ENCODE measurements around a stretch of chr18.

DNA sequence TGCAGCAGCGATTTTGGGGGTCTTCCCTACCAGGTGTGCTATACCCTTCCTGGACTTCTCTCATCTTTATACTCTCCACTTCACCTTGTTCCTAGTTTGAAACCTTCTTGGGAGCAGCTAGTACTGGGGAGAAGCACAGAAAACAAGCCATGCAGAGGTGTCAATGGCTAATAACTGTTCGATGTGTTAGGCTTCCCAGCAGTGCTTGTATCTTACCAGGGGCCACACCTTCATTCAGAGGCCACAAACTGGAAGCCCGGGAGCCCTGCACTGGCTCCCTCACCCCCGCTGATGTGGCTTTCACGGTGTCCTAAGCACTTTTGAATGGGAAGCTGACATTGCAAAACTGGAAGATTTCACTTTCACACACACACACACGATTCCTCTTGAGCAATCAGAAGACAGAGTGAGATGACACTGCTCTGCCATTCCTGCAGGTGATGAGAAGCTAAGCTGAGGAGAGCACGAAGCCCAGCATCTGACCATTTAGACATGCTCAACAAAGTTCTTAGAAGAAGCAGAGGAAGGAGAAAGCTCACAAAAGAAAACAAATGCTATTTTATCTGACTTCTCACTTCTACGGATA is 8.7 kb upstream of the ZNF407 start:
- PRO-cap = no peak

DNA sequence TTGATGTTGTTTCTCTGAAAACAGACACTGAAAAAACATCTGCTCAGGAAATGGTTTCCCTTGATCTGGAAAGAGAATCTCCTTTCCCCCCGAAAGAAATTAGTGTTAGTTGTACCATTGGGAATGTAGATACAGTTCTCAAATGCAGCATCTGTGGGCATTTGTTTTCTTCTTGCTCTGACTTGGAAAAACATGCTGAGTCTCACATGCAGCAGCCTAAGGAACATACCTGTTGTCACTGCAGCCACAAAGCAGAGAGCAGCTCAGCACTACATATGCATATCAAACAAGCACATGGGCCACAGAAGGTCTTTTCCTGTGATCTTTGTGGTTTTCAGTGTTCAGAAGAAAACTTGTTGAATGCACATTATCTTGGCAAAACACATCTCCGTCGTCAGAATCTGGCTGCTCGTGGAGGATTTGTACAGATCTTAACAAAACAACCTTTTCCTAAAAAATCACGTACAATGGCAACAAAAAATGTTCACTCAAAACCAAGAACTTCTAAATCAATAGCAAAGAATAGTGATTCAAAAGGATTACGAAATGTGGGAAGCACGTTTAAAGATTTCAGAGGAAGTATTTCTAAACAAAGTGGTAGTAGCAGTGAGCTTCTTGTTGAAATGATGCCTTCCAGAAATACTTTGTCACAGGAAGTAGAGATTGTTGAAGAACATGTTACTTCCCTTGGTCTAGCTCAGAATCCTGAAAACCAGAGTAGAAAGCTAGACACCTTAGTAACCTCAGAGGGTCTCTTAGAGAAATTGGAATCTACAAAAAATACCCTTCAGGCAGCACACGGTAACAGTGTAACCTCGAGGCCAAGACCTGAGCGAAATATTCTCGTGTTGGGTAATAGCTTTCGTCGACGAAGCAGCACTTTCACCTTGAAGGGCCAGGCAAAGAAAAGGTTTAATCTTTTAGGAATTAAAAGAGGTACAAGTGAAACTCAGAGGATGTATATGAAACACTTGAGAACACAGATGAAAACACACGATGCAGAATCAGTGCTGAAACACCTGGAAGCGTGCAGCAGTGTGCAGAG is 34.1 kb downstream of the ZNF407 start:
- PRO-cap = no peak

DNA sequence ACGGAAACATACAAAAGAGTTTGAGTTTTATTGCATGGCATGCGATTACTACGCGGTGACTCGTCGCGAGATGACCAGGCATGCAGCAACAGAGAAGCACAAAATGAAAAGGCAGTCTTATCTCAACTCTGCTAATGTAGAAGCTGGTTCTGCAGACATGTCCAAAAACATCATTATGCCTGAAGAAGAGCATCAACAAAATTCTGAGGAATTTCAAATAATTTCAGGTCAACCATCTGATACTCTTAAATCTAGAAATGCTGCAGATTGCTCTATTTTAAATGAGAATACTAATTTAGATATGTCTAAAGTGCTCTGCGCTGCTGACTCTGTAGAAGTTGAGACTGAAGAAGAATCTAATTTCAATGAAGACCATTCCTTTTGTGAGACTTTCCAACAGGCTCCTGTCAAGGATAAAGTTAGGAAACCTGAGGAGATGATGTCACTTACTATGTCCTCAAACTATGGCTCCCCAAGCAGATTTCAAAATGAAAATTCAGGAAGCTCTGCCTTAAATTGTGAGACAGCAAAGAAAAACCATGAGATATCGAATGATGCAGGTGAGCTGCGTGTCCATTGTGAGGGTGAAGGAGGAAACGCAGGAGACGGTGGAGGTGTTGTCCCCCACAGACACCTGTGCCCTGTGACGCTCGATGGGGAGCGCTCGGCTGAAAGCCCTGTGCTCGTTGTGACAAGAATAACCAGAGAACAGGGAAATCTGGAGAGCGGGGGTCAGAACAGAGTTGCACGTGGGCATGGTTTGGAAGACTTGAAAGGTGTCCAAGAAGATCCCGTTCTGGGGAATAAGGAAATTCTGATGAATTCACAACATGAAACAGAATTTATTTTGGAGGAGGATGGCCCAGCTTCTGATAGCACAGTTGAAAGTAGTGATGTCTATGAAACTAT is 36.7 kb downstream of the ZNF407 start:
- PRO-cap = no peak

DNA sequence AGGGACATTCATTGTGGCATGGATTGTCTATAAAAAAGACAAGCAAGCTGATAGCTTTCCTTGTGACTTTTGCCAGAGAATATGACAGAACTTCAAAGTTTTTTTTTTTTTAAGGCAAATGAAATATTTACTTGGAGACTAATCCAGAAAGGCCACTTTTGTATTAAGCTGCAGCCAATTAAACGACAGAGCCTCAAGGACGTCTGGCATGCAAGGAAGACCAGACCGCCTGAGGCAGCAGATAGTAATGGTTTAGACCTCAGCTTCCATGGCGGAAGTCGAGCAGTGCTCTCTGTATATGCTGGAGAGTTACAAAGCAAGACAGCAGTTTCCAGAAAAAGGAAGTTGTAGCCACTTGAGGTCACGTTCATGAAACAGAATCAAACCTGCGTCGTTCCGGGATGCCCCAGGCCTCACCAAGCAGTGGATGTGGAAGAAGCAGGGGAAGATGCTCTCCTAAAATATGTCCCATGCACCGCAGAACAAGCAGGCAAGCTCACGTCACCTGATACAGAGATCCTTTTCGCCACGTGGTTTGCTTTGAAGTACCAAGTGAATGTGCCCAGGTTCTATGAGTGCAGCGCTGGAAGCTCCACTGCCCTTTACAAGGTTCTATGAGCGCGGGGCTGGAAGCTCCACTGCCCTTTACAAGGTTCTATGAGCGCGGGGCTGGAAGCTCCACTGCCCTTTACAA is 142.0 kb downstream of the PTGR3 start:
- PRO-cap = no peak

DNA sequence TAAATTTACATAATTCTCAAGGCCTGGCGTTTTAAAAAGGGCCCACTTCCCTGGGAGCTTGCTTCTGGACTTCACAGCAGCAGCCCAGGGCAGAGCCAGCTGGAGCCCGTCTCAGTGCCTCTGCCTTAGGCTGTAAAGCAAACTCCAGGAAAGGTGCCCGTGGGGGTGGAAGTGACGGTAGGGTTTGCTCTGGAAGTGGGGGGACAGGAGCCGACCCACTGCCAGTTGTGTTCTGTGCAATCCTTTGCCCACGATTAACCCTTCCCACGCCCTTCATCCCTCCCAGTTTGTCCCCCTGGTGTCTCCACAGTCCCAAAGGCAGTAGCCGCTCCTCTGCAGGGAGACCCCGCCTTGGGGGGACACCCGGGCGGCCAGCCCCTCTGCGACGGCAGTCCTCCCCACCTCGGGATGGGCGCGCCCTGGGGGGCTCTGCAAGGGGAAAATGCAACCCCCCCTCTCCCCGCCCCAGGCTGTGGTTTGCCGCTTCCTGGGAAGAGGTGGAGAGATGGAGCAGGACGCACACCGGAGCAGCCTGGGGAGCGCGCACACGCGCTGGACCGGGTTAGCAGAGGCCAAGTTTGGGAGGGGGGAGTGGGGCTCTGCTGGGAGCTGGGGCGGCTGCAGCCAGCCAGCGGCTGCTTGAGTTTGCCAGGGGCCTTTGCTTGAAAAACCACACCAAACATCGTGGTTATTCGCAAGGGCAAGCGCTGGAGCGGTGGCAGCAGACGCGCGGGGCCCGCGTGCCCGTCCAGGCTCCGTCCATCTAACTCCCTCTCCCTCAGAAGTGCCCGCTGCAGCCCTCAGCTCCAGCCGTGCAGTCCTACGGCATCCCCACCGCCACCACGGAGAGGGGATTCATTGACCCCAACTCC is 4.9 kb downstream of the PTGR3 start:
- PRO-cap = no peak

DNA sequence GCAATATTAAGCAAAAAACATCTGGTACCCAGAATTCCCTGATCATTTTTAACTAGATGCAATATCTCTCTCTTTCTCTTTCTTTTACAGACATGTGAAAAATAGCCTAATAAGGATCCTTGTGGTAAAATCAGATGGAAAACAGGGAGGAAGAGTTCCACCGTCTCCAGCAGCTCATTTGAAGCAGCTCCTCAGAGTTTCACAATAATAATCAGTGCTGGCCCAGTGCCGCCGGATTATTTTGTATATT is 227.5 kb upstream of the SMIM21 start:
- PRO-cap = no peak

DNA sequence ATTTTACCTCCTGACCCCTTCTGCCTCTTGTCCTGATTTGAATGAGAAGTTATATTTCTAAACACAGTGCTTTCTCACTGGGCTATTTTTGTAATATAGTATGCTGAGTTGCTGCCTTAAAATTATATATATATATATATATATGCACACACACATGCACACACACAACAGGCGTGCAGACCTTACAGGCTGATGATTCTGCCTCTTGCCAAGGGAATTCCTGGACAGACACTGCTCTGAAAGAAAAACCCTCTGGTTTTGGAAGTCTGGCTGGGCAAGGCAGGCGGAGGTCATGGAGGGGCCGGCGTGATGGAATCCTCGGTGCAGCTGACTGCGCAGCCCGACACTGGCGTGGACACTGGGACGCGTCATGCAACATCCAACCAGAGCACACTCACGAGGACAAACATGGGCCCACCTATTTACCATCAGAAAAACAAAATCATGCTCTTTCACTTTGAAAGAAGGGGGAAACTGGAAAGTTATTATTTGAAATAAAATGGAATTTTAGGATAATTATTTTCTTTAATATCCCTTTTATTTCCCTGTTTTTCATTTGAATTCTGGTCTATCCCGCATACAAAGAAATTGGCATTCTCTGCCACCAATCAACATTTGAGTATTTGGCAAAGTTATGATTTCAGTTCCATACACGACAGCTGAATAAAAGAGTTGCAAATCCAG is 235.3 kb downstream of the ZNF516 start:
- PRO-cap = no peak

DNA sequence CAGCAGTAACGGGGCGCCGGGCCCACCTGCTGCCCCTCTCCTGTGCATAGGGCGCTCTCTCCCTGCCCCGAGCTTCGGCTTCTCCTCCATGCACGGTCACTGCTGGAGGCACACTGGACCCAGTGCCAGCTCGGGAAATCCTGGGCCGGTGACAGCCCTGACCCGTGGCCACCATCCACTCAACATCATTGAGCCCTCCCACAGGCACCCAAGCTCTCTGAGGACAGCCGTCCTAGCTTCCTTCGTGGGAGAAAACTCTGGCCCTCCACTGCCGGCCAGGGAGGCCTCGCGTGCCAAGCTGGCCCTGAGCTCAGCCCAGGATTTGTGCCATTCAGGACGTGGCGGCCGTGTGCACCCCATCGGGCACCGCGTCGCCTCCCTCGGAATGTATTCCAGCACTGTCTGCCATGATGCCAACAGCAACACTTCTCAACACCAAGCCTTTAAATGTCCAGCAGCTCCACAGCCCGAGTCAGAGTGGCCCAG is 35.8 kb downstream of the ZNF516 start:
- PRO-cap = no peak

DNA sequence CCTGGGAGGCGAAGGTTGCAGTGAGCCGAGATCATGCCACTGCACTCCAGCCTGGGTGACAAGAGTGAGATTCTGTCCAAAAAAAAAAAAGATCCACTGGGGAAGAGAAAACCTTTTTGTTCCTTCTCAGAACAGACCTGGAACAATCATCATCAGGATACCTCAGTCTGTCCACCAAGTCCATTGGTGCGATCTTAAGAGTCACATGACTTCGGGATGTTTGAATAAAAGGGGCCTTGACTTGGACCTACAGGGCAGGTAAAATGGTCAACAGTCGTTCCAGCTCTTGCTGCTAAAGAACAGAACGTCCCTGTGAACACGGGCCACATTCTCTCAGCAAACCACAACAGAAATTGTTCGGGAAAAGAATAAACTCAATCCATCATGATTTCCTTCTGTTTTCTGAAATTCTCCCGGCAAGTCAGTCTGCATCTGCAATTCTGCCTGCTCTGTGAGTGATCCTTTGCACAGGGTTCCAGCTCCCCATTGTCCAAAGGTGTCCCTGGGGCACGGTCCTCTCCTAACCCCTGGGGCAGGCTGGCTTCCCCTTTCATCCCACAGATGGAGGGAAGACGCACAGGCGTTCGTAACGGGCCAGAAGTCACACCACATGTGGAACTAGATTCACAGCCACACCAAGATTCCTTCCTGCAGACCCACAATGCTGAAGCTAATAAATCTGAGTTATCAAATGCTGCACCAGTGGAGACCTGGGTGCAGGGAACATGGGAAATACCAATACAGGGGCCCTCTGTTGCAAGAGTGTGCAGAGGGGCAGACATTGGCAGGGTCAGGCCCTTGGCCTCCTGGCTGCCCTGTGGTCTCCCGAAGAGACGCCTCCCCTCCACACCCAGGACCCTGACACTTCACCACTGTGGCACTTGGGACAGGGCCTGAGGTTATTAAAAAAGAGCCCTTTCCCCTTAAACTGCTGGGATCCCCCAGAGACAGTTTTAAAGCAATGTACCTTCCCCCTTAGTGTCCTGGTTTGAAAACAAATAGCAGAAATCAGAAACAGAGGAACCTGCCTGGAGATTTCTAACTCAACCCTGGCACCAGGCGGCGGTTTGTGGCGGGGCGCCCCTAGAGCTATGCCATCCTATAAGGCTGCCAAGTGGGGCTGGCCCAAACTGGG is 15.7 kb downstream of the ZNF516 start:
- PRO-cap = no peak

- PRO-cap = no peak
Measured at GRCh38 chr18:76545785-76546427, 50.9 kb upstream of the ZNF516 start.

DNA sequence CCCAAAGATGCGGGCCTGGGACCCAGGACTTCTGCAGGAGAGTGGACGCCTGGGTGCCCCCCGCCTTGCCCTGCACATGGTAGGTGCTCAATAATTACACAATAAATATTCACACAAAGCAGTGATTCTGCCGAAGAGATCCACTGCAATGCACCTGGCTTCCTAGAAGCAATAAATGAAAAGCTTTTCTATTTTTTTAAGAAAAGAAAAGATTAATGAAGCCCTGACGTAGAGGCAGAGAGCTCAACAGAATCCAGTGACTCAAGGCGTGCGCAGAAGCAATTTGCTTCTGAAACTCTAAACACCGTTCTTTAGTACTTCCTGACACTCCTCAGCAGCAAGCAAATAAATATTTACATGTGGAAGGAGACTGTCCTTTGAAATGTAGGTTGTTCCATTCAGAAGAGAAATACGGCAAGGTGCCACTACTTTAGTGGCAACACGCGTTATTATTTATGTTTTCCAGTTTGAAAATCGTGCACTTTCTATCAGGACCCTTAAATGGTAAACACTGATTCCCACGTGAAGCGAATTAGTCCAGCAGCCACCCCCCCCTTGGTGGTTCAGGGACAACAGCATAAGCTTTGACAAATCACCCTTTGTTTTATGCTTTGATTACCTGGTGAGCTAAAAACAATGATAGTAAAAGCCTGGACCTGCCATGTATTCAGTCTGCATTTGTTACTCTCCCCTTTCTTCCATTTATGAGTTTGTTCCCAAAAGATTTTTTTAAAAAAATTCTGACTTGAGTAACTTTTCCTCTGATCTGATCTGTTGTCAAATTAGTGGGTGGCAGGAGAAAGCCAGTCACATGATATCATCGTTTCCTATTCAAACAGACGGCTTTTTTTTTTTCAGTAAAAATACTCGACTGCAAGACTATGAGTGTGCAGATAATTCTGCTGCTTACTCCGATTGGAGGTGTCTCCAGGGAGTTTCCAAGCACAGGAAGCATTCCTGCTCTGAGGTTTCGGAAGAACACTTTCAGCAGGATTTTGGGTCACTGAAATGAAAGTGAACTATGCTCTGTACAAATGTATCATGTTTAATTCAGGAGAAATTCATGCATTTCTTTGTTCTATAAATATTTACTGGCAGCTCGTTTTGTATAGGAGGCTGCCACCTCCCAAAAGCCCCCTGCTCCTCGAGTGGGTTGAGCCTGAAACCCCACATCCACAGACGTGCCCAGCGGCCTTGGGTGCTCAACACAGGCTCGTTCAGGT is 126.5 kb upstream of the ZNF516 start:
- PRO-cap = no peak

DNA sequence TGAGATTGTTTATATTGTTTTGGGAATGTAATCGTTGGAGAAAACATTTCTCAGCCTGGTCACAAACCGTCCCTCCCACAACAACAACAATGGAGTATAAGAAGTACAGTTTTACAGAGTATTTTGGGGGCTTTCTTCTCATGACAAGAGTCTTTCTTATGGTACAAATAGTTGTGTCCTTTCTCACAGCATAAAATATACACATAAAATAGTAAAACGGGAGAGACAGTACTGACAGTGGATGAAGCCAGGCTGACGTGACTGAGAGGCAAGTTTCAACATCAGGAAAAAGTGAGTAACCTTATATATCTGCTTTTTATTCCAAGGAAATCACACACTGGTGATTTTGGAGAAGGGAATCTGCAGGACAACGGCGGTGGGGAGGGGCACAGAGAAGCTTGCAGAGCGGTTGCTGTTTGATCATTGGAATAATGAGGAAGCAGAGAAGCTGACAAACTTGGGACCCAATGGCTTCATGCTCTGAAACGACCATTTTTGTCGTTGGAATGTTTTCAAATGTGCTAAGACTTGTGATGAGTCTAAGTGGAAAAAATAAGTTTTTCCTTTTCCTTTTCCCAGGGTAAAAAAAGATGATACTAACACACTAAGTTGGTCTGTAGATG is 130.6 kb upstream of the ZNF236 start:
- PRO-cap = no peak

GRCh38 chr18:76756671-76757362 is 65.5 kb upstream of the ZNF236 start:
- PRO-cap = no peak

GRCh38 chr18:77006407-77007157 is 126.0 kb downstream of the MBP start:
- PRO-cap = no peak

DNA sequence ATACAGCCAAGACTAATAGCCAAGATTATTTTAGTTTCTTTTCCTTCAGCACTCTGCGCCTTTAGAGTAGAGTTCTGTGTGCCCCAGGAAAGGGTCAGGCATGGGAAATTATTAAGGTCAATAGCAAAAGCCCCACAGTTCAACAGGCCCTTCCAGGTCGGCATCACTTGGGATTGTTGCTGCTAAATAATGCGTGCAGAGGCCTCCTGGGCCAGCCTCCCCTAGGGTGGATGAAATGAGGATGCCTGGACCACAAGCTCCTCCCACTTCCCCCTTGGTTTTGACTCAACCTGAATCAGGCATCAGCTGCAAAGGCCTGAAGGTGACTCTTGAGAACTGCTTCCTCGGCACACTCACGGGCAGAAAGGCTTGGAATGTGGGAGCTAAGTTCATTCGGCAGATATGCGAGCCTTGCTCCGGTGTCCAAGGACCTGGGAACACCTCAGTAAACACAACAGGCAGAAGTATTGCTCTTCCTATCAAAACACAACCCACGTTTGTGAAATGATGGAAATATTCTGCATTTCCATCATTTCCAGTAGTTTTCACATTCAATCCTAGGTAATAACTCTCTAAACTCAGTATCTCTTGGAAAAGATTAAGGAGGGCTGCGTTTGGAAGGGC is 69.3 kb downstream of the MBP start:
- PRO-cap = no peak

DNA sequence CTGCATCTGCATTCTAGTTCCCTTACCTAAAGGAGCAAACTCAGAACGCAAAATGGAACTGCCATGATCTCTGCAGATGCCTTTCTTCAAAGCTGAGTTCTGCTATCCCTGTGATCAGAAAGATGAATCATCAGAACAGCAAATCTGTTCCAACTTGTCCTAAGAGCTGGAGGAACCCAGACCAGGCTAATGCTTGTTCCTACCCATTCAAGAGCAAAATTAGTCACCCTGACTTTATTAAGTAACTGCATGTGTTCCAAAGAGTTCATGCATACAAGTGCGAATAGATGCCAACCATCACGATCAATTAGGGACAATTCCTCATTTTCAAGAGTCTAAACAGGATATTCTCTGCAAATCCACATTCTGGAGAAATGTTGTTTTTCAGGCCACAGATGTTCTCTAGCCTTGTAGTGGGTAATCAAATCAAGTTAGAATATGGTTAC is 46.5 kb downstream of the MBP start:
- PRO-cap = unidirectional peak, plus-strand start at position 152 of the sequence

- PRO-cap = no peak
Measured at GRCh38 chr18:77088745-77089740, 43.5 kb downstream of the MBP start.

- PRO-cap = no peak
Measured at GRCh38 chr18:77102574-77102906, 30.0 kb downstream of the MBP start.

- PRO-cap = no peak
Measured at GRCh38 chr18:77124645-77125681, 7.6 kb downstream of the MBP start.

DNA sequence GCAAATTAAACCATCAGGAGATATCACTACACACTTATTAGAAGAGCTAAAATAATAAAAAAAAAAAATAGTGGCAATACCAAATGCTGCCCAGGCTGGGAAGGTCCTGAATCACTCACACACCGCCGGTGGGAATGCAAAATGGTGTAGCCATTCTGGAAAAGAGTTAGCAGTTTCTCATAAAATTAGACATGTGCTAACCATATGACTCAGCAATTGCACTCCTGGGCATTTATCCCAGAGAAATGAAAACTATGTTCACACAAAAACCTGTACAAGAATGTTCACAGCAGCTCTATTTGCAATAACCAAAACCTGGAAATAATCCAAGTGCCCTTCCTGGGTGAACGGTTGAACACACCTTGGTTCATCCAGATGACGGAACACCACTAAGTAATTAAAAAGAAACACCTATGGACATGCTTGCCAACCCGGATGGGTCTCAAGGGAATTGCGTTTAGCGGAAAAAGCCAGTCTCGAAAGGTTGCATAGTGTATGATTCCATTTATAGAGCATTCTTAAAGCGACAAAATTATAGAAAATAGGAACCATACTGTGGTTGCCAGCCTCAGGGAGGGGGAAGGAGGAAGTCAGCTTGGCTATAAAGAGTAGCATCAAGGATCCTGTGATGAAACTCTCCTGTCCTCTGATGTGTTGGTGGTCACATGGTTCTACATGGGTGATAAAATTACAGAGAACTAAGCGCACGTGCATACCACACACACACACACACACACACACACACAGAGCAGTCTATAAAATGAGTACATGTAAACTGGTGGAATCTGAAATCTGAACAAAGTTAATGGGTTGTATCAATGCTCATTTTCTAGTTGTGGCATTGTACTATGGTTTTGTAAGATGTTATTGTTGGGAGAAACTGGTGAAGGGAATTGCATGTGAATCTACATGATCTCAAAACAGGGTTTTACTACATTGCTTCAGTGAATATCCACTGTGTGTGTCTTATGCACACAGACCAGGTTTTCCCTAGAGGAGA is 4.5 kb downstream of the MBP start:
- PRO-cap = unidirectional peak, minus-strand start at position 136 of the sequence

All from ascending aorta (tissue), 1 donor.